Measurements from ENCODE around the genes MYBPC1 and PAH.

DNA sequence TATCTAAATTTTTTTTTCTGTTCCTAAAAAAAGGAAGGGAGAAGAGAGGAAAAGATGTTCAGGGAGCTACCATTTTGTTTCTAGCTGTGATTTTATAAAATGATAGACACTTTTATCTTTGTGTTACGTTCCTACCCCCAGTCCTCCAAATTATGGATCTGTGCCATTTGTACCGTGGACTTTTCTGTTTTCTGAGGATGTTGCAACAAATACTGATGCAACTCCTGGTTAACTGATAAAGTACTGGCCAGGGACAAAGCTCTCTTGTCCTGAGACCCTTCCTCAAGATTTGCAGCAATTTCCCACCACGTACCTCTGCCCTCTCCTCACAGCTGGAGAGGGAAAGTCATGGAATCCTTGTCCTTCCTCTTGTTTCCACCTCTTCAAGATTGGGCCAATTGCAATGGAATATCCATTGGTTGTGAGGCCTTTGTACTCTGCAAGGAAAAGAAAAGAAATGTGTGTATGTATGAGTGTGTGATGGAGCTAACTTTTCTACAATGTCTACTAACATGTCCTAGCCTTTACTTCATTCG lies 1.6 kb downstream of the NR1H4 start:
- RRBS, result no CpG with 5 or more reads among the region's 4 CpGs

- RRBS, result no CpG with 5 or more reads among the region's 20 CpGs
Observed at GRCh38 chr12:101146279-101146939, 63.6 kb downstream of the SLC5A8 start.

GRCh38 chr12:101299710-101300338 lies 19.9 kb downstream of the UTP20 start:
- RRBS, result no CpG with 5 or more reads among the region's 5 CpGs

DNA sequence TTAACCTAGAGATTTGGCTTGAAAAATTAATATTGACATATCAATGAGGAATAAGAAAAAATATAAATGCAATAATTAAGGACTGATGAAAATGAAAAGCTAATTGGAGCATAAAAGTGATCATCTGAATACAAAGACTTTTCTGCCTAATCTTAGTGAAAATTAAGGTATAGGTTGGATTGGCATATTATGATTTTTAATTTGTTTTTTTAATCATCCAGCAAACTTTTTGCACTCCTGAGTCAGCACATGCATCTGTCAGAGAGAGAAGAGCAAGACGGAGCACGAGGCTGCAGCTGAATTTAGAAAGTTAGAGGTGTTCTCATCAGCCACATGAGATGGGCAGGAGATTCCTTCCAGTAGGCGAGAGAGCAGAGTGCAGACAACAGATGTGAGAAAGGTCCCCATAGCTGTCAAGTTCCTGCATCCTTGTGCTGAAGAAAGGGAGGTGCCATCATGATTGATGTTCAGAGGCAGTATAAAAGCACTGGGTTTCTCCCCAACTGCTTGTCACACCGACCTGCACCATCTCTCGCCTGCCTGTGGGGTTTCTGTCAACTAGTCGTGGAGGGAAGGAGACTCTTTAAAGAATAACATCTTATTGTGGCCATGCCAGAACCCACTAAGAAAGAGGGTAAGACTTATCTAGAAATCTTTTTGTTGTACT lies at the start of gene MYBPC1:
Gene MYBPC1, plus strand, starts transcription at position 510 of the 667 bp plus-strand sequence.
- RRBS, result no CpG with 5 or more reads among the region's 6 CpGs

DNA sequence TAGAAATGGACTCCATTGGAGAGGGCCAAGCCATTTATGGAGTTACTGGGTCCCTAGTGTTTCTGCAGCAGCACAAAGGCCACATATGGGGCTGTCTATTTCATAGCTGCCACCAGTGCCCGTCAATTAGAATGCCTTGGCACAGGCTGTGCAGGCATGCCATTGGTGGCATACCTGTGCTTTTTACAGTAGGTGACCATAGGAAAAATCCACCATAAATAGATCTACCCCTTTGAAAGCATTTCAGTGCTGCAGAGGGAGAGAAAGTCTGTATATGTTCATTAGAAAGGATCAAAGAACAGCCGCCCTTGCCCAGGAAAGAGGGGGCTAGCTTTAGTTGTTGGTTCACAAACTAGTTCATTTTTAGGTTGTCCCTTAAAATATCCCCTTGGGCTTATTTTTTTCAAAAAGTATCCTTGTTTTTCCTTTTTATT lies 13.2 kb downstream of the MYBPC1 start:
- RRBS, result no CpG with 5 or more reads among the region's 2 CpGs

DNA sequence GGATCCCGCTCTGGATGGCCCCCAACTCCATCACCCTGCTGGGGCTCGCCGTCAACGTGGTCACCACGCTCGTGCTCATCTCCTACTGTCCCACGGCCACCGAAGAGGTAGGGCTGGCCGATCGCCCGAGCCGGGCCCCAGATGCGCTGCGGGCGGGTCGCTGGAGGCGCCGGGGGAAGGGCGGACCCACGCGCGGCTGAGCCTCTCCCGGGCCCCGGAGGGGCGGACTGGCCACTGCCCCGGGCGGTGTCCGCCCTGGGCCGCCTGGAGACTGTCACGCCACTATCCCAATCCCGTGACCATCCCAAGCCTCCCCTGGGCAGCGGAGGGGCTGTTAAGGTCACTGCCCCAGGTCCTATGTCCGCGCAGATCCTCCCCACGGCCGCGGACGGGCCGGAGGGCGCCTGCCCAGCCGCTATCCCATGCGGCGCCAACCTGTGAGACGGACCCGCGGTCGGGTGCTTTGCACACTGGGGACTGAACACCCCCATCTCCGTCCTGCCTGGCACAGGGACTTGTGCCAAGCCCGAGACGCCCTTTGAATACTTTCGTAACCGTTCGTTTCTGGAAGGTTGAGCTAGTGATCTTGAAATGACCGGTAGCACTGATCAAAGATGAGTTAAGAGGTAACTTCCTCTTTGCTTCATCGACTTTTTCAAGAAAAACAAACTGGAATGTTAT lies 728 bp downstream of the CHPT1 start:
- RRBS, result 1% methylated on average over 12 of the region's 55 CpGs

- RRBS, result no CpG with 5 or more reads among the region's 4 CpGs
Observed at GRCh38 chr12:101708962-101709834, 11.8 kb downstream of the CHPT1 start.

- RRBS, result no CpG with 5 or more reads among the region's 4 CpGs
Observed at GRCh38 chr12:101791233-101791742, 39.5 kb downstream of the GNPTAB start.

GRCh38 chr12:101878260-101878615 lies 858 bp downstream of the DRAM1 start:
- RRBS, result no CpG with 5 or more reads among the region's 5 CpGs

DNA sequence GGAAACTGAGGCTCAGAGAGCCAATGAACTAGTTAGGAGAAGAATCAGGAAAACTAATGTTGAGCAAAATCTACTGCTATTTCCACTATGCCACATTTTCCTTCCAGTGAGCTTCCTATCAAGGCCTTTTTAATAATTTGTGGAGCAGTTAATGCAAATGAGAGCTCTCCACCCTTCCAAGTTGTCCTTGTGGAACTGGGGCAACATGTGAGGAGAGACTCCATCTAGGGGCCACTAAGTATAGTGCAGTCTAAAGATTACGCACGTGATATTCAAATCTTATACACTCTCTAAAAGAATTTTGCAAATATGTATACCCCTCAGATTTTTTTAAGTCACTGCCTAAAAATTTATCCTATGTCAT lies 100.3 kb downstream of the PAH start:
- RRBS, result no CpG with 5 or more reads among the region's 2 CpGs

GRCh38 chr12:102878806-102879499 lies 38.1 kb downstream of the PAH start:
- RRBS, result no CpG with 5 or more reads among the region's 15 CpGs

- RRBS, result no CpG with 5 or more reads among the region's 3 CpGs
Observed at GRCh38 chr12:102914727-102915623, 2.1 kb downstream of the PAH start.

GRCh38 chr12:102917037-102917937 lies at the start of gene PAH:
Gene PAH, minus strand, starts transcription at chr12:102917244.
- RRBS, result 6% methylated on average over 5 of the region's 32 CpGs

GRCh38 chr12:103441264-103442084 lies 54.3 kb downstream of the C12orf42 start:
- RRBS, result no CpG with 5 or more reads among the region's 2 CpGs

DNA sequence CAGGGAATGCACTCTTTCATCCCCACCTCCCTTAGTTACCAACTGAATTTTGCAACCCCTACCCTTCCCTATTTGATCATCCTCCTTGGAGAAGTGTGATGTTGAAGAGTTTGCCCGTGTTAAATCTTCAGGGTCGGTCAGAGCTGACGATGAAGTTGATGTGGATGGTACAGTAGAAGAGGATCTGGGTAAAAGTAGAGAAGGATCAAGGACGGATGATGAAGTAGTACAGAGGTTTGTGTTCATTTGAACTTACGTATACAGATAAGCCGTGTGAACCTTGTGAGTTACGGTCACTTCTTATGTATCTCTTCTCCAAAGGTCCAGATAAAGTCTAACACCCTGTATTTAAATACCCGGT lies 1.2 kb downstream of the HSP90B1 start:
- RRBS, result no CpG with 5 or more reads among the region's 8 CpGs

DNA sequence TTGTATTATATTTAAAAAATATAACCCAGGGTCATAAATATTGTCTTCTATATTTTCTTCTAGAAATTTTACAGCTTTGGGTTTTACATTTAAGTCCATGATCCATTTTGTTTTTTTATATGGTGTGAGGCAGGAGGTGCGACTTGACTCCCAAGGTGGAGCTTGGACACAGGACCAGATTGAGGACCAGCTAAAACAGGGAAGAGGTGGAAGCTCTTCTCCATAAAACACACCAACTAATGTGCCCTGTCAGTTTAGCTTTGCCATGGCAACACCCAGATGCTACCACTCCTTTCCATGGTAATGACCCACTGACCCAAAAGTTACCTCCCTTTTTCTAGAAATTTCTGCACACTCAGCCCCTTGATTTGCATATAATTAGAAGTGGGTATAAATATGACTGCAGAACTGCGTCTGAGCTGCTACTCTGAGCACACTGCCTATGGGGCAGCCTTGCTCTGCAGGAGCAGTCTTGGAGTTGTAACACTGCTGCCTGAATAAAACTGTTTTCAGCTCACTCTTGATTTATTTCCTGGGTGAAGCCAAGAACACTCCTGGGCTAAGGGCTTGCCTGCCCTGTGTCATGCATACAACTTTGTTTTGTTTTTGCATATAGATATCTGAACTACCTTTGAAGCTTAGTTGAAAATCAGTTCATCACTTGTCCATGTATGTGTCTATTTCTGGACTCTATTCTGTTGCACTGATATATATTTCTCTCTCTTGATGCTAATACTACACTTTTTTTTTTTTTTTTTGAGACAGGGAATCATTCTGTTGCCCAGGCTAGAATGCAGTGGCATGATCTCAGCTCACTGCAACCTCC lies 3.1 kb upstream of the TDG start:
- RRBS, result no CpG with 5 or more reads among the region's 2 CpGs

DNA sequence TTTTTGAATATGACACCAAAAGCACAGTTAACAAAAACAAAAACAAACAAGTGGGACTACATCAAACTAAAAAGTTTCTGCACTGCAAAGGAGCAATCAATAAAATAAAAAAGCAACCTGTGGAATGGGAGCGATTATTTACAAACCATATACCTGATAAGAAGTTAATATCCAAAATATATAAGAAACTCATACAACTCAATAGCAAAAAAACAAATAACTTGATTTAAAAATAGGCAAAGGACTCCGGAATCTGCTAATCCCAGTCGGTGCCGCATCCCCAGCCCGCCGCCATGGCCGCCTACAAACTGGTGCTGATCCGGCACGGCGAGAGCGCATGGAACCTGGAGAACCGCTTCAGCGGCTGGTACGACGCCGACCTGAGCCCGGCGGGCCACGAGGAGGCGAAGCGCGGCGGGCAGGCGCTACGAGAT lies 19.5 kb downstream of the GLT8D2 start:
- RRBS, result no CpG with 5 or more reads among the region's 25 CpGs

DNA sequence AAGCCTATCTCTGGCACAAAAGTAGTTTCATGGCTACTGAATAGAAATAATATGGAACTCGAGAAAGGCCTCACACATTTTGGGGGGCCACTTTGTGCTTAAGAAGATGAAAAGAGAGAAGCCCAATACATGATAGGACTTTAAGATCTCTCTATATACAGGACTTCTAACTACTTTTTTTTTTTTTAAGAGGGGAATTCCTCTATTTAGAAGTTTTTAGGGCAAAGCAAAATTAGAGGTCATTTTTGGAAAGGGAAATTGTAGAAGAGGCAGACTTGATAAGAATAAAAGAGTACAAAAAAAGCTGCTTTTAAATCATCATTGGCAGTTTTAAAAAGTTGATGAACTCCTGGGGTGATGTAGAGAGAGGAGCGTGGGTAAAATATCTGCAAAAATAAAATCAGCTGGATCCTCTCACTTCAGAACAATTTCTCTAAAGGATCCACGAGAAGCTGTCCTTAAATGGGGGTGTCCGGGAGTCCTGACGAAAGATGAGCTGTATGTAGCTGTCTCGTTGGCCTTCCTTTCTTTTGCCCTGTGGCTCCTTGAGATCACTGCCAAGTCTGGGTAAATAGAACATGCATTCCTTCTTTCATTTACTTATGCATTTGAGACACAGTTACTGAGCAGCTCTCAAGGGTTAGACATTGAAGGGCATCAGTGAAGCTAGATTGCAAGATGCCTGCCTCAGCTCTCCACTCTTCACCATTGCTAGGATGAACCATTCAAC lies 35.4 kb upstream of the TXNRD1 start:
- RRBS, result no CpG with 5 or more reads among the region's 6 CpGs

GRCh38 chr12:104457043-104457924 lies 536 bp downstream of the CHST11 start:
- RRBS, result 2% methylated on average over 31 of the region's 72 CpGs

All from zone of skin (tissue), 1 donor.